Bile duct (tissue), 1 donor: ENCODE results near the gene CDR2L.

DNA sequence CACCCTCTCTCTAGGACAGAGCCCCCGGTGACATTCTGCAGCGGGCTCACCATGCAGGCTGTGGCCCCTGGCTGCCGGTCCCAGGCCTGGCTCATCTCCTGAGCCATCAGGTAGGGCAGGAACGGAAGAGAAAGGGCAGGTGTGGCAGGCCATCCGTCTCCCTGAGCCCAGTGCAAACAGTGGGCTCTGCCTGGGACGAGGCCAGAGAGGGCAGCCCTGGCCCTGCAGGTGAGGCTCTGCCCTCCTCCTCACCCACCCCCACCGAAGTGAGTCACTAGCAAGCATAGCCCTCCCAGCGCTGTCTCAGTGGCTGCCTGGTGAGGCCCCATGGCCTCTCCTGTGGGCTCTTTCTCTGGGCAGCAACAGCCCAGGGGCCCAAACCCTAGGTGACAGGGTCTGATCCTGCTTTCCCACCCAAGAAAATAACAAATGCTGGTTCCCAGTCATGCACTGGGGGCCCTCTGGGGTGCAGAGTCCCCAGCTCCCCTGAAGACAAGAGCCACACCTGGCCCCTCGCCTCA lies 14.6 kb downstream of the OTOP3 start:
- PRO-cap = no peak

- PRO-cap = bidirectional peak, plus-strand start at chr17:74987632, minus-strand start at chr17:74987488
Measured at GRCh38 chr17:74987189-74987745, at the start of gene CDR2L. TSS of gene CDR2L (plus strand) at chr17:74987632.

DNA sequence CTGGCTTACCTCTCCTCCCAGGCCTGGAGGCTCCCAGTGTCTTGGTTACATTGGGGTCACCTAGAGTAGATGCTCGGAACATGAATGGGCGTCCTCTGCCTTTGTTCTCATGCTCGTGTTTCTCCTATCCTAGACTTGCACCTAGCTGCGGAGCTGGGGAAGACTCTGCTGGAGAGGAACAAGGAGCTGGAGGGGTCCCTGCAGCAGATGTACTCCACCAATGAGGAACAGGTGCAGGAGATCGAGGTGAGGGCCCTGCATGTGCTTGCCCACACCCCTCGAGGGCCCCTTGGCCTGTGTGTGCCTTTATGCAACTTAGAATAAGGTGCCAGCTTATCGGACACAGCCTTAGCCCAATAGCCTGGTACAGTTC lies 11.9 kb downstream of the CDR2L start:
- PRO-cap = no peak

GRCh38 chr17:75013666-75013984 lies 1.2 kb downstream of the MRPL58 start:
- PRO-cap = no peak

DNA sequence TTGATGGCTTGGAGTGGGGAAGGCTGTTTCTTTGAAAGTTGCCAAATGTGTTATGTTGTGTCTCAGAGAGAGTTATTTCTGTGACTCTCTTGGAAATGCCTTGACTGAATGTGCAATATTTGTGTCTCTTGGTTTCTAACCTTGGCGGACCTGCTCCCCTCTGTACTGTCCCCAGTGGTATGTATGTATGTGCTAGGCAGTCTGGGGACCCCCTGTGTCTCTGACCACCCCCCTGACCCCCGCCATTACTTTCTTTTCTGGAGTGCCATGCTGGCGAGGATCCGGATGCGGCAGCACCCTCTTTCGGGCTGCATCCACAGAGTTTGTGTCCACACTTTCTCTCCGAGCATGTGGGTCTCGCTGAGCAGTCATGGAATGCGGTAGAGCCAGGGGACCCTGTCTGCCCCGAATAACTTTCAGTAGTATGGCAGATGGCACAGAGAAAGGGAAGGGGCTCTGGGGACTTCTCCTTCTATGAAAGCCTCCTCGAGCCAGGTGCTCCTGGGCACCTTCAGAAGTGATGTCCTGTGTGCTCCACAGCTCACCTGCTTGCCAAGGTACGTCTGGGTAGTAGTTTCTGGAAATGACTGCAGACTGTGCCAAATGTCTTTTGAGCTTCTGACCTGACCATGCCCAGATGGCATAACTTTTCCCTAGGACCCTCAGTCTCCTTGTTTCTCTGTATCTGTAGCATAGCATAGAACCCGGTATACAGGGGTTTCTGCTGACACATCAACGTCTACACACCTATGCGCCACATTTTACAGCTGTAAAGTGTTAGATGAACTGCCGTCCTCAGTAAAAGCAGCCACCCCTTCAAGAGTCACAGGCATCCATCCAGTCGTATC lies 17.1 kb downstream of the KCTD2 start:
- PRO-cap = no peak

DNA sequence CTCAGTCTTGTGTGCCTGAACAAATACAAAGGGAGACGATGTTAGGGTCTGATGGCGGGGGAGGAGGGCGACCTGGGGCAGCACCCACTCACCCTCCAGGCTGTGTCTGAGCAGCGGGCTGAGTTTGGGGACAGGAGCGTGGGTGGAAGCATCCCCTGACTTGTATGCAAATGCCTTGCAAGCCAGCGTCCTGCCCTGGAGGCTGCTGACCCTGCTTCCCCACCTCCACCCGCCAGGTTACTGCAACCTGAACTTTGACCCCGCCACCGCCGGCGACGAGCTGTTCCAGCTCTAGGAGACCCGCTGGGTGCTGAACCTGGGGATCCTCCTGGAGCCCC lies 10.8 kb upstream of the SLC16A5 start:
- PRO-cap = no peak

DNA sequence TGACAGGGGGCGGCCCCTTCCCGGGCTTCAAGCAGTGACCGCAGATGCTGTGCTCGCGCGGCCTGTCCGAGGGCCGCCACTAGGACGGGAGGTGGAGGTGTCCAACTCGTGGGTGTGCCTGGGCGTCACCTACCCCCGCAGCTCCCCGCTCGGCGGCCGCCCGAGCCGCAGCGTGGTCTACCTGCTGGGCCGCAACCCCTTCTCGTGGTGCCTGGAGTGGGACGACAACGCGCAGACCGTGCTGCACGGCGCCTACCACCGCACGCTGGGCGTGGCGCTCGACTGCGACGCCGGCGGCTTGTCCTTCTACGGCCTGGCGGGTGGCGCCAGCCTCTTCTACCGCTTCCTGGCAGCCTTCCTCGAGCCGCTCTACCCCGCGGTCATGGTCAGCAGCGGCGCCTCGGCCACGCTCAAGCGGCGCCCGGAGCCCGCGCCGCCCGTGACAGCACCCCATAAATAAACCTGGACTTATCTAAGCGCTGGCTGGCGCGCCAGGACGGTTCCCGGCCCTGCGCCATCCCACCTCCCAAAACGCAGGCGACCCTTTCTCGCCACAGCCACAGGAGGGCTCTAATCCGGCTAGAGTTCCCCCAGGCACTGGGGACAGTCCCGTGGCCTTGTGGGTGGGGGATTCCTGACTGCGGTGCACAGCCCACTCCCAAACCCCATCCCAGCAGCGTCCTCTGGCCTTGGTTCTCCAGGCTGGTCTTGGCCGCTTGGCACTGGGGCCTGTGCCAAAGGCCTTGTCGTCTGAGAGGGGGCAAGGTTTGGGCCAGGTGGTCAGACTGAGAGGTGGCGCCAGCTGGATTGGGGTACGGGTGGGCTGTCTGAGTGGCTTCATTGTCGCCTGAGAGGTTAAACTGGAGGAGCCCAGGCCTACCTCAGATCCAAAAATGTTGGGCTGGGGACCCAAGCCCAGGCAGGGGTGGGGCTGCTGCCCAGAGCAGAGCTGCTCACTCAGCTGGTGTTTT lies 10.2 kb upstream of the SLC16A5 start:
- PRO-cap = bidirectional peak, plus-strand start at position 367 of the sequence, minus-strand start at position 192 of the sequence

DNA sequence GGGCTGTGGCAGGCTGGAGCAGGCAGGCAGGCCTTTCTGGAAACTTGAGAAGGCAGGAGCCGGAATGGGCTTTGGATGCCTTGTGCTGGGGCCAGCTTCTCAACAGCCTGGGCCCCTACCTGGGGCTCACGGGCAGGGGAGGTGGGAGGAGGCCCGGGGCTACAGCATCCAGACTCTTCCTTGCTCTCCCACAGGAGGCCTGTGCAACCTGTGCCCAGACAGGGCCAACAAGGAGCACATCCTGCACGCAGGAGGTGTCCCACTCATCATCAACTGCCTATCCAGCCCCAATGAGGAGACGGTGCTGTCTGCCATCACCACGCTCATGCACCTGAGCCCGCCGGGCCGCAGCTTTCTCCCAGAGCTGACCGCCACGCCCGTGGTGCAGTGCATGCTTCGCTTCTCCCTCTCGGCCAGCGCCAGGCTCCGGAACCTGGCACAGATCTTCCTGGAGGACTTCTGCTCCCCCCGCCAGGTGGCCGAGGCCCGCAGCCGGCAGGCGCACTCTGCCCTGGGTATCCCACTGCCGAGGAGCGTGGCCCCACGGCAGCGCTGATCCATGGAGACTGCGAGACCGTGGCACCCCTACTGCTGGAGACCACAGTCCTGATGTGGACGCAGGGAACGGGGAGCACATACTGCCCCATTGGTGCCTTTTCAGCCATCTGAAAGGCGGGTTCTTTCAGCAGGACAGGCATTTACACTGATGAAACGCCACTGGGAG lies 2.9 kb downstream of the NT5C start:
- PRO-cap = no peak

DNA sequence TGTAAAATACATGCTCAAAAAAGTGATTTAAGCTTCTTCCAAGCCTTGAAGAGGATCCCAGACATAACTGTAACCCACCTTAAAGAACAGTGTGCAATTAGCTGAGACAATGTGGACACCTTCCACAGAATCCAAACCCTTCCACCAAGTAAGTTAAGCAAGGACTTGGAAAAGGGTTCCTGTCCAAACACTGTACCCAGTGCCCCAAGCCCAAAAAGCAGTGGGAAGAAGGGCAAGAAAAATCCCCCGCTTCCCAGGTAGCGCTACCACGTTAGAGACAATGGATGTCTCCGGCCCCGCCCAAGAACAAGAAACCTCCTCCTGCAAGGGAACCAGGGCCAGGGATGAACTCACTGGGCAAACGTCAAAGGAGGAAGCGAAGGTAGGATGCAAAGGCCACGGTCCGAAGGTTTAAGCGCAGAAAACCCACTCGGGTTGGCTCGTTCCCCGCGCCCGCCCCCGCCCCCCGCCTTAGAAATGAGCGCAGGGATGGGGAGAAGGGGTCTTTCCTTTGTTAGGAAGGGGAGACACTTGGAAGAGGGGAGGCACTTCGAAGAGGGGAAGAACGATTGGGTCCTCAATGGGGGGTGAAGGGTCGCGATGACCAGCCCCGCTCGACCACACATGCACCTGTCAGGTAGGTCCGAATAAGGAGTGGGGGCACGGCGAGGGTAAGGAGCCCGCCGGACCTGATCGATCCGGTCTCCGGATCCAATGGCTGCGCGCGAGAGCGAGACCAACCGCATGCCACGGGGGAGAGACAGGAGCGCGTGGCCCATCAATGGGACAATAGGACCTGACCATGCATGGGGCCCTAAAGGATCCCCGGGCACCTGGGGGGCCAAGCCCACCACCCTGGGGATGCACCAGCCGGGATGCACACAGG lies 929 bp downstream of the JPT1 start:
- PRO-cap = bidirectional peak, plus-strand start at position 360 of the sequence, minus-strand start at position 346 of the sequence

- PRO-cap = no peak
Measured at GRCh38 chr17:75252358-75253327, 8.8 kb downstream of the GGA3 start.

DNA sequence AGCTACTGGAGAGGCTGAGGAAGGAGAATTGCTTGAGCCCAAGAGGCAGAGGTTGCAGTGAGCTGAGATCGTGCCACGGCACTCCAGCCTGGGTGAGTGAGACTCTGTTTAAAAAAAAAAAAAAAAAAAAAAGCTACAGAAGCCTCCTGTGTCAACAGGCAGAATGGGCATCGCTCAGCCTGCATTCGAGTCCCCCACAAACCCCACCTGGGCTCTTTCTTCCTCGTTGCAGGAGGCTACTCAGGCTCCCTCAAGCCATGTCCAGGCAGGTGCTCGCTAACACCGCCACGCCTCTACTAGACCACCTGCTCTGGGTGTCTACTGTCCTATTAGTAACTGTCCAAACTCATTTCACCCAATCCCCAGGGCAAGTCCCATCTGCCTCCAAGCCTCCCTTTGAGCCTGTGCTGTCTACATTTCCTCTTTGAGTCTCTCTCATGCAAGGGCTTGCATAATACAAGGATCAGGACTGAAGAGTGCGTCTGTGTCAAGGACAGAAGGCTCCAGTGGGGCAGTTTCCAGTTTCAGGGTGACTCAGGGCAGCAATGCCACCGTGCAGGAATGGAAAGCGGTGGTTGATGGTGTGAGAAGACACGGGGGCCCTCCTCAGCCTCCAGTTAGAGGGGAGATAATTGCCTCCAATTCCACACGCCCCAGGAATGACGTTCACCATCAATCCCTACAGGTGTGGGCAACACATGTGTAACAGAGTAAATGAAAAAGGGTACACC lies 24.5 kb upstream of the SLC25A19 start:
- PRO-cap = bidirectional peak, plus-strand start at position 521 of the sequence, minus-strand start at position 398 of the sequence

- PRO-cap = no peak
Measured at GRCh38 chr17:75317912-75318688, 28.9 kb upstream of the SLC25A19 start.

DNA sequence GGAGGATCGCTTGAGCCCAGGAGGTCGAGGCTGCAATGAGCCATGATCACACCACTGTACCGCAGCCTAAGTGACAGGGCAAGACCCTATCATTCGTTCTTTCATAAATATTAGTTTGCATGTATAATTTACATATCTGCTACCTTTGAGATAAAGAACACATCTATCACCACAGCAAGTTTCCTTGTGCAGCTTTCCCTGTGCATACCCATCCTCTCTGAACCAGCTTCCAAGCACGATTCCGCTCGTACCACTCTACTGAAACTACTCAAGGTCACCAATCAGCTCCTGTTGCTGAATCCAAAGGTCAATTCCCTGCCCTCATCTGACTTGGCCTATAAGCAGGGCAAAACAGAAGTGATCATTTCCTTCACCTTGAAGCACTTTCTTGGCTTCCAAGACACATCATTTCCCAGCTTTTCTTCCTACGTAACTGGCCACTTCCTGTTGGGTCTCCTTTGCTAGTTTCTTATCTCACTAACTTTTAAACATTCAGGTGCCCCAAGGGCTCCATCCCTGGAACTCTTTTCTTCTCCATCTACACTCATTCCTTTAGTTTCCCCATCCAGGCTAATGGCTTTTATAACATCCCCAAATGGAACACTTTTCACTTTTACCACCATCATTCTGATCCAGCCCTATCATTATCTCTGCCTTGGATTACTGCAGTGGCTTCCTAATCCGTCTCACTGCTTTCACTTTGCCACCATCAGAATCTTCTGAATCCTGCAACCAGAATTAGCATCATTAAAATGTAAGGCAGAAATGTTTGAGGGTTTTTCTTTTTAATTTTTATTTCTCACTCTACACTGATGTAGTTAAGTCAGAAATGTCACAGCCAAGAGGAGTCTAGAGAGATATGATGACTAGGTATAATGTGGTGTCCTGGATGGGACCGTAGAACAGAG lies 48.8 kb downstream of the GRB2 start:
- PRO-cap = no peak

- PRO-cap = no peak
Measured at GRCh38 chr17:75390855-75391192, 14.7 kb downstream of the GRB2 start.

- PRO-cap = bidirectional peak, plus-strand start at chr17:75610699, minus-strand start at chr17:75610554
Measured at GRCh38 chr17:75609969-75611037, 22.7 kb downstream of the MYO15B start.

- PRO-cap = bidirectional peak, plus-strand start at chr17:75635911, minus-strand start at chr17:75635806
Measured at GRCh38 chr17:75635477-75636221, 2.4 kb downstream of the SMIM5 start.

GRCh38 chr17:75673645-75674032 lies 6.5 kb downstream of the SAP30BP start:
- PRO-cap = no peak

- PRO-cap = no peak
Measured at GRCh38 chr17:75754366-75755054, 10.5 kb downstream of the GALK1 start.

DNA sequence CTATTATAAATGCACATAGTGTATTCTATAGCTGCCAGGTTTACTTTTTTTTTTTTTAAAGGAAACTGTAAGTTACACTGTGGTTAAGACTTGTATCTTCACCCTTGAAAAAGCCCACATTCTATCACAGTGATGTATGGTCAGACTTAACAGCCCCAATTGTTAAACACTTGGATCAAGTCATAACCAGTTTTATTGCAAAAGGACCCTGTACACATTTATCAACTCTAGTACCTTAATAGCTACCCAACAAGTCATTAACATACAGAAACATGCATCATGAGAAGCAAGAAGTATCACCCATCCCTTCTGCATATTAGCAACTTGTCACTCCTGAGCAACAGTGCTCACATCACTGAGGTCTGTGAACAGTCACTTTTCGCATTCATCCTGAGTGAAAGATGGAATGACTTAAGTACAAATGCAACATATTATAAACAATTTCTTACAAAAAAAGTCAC lies 1.5 kb downstream of the H3-3B start:
- PRO-cap = no peak

GRCh38 chr17:75780011-75780409 lies 431 bp upstream of the H3-3B start:
- PRO-cap = no peak